ENCODE measurements around a stretch of chr13.

DNA sequence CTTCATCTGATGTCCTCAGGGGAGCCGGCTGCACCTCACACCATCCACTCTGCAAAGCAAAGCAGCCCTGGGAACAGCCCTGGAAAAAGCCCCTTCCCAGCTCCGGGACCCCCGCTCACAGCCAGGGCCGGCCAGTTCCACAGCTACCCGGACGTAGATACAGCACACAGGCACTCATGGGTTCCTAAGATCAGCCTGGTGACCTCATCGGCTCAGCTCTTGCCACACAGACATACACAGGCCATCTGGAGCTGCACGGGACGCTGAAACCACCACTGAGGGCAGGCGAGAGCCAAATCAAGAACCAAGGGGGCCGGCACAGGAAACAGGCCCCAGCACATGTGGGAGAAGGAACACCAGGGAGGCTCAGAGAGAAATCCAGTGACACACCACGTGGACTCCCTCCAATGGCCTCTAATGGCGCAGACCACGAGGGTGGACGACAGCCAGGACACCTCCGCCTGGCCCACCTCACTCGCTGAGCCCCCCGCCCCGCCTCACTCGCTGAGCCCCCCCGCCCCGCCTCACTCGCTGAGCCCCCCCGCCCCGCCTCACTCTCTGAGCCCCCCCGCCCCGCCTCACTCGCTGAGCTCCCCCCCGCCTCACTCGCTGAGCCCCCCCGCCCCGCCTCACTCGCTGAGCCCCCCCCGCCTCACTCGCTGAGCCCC is 69.6 kb upstream of the C13orf46 start:
- PRO-cap, result bidirectional peak, plus-strand start at position 321 of the sequence, minus-strand start at position 159 of the sequence

- PRO-cap, result no peak
These were observed 72.0 kb downstream of the RASA3 start for GRCh38 chr13:114060354-114060938.

DNA sequence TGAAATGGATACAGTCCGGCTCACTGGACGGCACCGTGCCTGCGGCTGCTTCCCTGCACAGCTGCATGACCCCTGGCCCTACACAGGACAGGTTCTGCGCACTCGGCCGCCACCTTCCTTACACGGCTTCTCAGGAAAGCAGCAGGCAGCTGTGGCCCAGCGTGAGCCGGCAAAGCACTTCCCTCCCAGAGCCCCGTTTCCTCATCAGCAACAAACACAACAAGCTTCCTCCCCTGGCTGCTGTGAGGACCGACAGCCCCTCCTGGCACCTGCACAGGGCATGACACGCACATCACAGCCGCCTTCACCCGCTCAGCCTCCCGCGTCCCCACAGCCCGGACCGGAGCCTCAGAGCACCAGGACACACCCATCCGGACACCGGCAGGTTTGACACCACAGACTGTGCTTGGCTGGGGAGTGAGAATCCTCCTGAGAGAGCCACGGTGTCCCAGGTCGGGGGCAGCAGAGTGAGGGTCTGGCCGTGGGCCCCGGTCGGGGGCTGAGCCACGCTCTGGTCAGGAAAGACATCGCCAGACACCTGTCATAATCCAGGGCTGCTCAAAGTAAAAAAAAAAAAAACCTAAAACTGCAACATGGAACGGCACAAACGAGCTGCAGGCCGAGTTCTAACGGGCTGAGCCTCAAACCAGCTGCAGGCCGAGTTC is 21.9 kb downstream of the RASA3 start:
- PRO-cap, result no peak

DNA sequence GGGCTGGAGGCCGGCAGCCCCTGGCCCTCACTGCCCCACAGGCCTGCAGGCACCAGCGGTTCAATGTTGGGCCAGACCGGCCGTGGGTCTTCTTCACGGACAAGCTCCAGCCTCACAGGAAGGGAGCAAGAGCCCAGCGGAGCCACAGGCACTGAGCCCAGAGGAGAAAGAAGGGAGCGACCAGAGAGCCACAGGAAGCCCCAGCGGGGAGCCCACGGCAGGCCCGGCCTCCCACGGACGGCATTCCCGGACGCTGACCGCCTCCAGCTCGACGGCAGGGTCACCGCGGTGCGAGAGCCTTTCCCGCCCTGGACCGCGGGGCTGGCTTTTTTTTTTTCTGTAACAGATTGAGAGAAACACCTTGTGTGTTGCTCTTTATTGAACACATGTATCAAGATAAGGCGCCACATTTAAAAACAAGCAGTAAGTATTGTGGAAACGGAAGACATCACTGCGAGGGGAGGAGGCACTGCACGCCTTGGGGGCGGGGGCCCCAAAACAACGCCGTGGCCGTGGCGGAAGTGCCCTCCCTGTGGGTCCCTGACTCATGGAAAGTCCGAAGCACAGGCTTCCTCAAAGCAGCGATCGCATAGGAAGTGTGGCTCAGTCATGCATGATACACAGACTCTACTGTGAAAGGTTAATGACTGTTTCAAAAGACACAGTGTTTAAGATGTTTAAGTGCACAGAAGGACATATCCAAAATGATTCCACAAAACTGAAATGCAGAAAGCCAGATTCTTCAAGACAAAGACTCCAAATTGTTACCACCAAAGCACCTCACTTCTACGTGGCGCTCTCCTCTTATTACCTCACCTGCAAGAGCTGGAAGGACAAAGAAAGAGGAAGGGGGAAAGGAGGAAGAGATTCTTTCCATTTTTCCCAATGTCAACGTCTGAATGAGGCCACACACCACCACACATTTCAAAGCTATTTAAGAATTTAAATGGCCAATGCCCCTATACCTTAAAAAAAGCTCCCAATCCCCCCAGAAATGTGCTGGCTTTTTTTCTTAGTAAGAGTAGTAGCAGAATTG is 3.5 kb downstream of the RASA3 start:
- PRO-cap, result no peak

- PRO-cap, result bidirectional peak, plus-strand start at chr13:114282541, minus-strand start at chr13:114282512; unidirectional peak, minus-strand start at chr13:114282647
These were observed 899 bp downstream of the UPF3A start for GRCh38 chr13:114282285-114282715.

Data from neuron (in vitro differentiated cells).